Calu3 (cell line): ENCODE results near the genes KANK3, MYO1F, OR7D2 and FBXL12.

GRCh38 chr19:8343067-8343754, at the start of gene KANK3:
KANK3 (minus strand) TSS chr19:8343262.
- PRO-cap, result unidirectional peak, minus-strand start at chr19:8343262

GRCh38 chr19:8360295-8360779, 3.6 kb upstream of the ANGPTL4 start:
- PRO-cap, result no peak

DNA sequence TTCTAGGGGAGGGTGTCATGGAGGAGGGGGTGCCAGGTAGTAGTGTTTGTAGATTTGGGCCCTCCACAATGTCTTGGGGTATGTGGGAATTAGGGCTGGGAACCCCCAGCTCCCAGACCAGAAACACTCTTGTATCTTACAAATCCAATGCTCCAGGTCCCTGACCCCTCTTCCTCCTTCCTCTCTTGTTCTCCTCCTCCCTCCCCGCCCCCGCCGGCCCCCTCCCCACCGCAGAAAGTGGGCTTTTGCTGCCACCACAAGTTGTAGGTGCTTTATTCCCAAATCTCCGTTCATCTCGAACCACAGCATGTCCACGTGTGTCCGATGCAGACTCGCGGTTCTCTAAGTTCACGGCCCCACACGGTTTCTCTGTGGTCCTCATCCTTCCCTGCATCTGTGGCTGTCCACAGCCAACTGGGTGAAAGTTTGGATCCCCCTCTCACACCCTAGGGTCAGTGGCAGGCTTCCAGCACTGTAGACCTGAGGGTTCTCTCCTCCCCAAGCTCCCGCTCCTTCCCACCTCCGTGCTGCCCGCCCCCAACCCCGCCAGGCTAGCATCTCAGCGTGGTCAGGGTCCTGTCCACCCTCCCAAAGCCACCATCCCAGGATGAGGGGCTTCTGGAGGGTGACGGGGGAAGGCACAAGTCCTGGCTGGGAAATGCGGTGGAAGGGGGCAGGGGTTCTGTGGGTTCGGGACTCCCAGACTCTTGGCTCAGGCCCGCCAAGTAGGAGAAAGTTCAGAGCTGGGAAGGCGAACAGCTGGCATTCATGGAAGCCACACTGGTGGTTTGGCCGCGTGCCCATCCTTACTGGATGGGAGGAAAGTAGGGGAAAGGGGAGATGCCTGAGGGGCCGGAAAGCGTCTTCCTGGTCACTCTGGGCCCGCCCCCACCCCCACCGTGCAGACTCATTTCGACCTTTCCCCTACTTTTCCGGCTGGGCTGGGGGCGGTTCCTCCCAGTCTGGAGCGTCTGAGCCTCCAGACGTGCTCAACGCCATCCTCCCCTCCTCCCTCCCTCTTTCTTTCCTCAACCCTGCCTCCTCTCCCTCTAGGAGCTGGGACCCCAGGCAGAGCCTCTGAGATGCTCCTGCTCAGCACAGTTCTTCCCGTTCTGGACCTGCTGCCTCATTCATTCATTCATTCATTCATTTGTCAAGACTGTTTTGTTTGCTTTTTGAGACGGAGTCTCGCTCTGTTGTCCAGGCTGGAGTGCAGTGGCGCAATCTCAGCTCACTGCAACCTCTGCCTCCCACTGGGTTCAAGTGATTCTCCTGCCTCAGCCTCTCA, 3.2 kb downstream of the ANGPTL4 start:
- PRO-cap, result no peak

GRCh38 chr19:8455242-8455875, 10.6 kb downstream of the HNRNPM start:
- PRO-cap, result no peak

DNA sequence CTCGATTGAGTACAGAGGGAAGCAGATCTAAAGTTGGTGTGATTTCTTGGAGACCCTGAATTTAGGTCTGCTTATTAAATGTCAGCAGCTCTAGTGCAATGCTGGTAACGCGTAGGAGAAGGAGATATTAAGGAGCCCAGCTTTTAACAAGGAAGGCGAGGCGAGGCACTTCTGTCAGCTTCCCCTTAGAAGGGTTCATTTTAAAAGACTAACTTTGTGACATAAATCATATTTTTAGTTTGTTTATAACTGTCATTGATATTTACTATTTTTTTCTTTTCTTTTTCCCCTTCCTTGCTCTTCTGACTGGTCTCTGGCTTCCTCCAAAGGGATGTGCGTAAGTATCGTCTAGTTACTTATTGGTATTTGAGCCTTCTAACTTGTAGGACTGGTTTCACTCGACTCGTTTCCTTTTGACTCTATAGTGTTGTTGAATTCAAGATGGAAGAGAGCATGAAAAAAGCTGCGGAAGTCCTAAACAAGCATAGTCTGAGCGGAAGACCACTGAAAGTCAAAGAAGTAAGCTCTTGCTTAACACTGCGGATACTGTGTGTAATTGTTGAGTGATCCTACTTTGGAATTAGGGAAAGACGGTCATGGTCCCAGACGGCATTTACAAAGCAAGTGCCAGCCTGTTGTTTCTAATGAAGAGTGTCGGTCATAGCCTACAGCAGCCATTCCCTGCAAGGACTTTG, 18.5 kb downstream of the HNRNPM start:
- PRO-cap, result no peak

DNA sequence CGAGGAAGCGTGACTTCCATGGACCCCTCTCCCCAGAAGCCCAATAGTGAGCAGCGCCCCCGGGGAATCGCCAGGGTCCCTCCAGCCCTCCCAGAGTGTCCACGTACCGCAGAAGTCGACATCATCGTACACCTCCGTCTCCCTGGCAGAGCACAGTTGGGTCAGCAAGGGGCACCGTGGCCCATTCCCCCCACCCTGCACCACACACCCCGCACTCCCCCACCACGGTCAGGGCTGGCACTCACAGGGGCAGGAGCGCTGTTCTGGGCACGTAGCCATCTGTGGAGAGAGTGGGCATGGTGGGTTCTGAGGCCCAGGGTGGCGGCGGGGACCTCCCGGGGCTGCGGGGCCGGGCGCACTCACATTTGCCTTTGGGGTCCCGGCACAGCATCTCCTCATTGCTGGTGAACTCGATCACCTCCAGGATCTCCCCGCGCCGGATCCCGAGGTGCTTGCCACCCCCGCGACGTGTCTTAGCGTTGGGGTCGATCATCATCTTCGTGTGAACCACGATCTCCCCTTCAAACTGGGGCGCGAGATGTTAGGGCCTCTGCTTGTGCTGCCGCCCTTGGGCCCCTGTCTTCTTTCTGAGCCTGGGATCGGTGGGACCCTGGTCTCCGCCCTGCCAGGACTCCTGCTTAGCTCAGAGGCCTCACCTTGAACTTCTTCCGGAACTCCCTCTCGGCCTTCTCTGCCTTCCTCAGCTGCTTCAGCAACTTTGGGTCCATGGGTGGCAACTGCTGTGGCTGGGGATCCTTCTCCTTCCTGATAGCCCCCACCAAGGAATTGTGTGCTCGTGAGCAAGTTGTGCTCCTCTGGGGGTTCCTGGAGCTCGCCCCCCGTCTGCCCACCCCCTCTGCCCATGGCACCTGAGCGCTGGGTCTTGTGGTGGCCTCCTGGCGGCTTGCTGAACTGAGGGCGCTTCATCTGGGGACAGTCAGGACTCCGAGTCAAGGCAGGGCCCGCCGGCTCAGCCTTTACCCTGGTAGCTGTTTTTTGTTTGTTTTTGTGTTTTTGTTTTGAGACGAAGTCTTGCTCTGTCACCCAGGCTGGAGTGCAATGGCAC, 11.9 kb downstream of the PRAM1 start:
- PRO-cap, result no peak

- PRO-cap, result no peak
These were observed 26.8 kb downstream of the MYO1F start for GRCh38 chr19:8550225-8551084.

- PRO-cap, result no peak
These were observed 8.0 kb downstream of the MYO1F start for GRCh38 chr19:8569048-8569821.

DNA sequence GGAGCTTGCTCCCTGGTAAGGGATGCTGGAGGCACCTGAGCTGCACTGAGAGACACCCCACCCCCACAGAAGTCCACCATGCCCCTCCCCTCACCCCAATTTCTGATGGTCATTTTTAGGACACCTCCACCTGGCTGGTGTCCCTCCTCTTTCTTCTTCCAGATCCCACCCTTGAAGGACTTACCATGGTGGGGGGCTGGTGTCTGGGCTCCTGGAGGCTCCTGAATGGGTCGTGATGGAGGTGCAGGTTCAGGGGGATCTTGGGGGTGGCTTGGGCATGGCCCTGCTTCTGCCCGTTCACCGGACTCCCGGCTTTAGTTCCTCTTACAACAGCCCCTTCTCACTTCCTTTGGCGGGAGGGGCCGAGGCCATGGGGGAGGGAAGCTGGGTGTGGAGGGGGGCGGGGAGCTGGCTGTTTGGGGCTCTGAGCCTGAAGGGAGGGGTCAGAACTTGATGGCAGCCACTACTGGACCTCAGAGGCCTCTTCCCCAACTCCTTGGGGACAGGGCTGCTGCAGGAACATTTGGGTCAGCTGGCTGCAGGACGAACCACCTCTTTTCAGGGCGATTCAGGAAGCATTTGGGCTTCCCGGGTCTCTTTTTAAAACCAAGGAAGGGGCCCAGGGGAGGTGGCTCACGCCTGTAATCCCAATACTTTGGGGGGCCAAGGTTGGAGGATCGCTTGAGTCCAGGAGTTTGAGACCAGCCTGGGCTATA, at the start of gene MYO1F:
Gene MYO1F, minus strand, starts transcription at position 320 of the 716 bp plus-strand sequence.
- PRO-cap, result no peak

GRCh38 chr19:8821928-8822140, 10.3 kb downstream of the ZNF558 start:
- PRO-cap, result no peak

GRCh38 chr19:9010629-9011017, 76.2 kb upstream of the OR1M1 start:
- PRO-cap, result no peak

DNA sequence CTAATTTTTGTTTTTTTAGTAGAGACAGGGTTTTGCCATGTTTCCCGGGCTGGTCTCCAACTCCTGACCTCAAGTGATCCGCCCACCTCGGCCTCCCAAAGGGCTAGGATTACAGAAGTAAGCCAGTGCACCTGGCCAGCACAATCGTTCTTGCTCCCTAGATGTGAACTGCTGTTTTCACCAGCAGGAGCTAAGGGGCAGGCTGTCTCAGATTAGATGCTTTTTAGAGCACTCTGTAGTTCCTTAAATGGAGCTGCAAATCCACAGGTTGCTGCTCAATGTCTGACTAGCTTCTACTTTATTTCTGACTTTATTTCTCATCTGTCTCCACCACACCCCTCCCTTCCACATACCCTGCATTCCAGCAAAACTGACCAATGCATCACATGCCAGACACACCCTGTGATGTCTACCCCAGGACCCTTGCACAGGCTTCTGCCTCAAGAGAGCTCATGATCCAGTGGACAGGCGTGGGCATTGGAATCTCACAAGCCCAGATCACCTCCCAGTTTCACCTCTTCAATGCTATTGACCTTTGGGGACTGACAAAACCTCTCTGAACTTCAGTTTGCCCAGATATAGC, 36.5 kb upstream of the OR1M1 start:
- PRO-cap, result unidirectional peak, minus-strand start at position 170 of the sequence; unidirectional peak, minus-strand start at position 295 of the sequence

DNA sequence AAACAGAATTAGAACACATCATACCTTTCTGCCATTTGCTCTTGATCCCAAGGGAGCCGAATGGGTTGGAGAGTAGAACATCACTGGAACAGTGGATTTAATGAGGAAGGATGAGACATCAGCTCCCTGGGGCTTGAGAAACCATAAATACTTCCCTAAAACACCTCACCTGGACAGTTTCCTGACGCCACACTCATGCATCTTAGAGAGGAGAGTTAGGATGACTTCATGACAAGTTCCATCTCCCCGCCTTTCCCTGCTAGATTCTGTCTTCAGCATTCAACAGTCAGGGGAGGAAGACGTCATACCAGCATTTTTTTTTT, at the start of gene OR7D2:
Gene OR7D2, plus strand, starts transcription at position 188 of the 323 bp plus-strand sequence.
- PRO-cap, result no peak

- PRO-cap, result no peak
These were observed 8.1 kb downstream of the FBXL12 start for GRCh38 chr19:9810337-9811692.

GRCh38 chr19:9818530-9819381, at the start of gene FBXL12:
FBXL12 (minus strand) TSS chr19:9819079.
- PRO-cap, result bidirectional peak, plus-strand start at chr19:9818846, minus-strand start at chr19:9818829; bidirectional peak, plus-strand start at chr19:9819308, minus-strand start at chr19:9819078

GRCh38 chr19:9913503-9914345, 22.6 kb downstream of the OLFM2 start:
- PRO-cap, result bidirectional peak, plus-strand start at chr19:9914110, minus-strand start at chr19:9913827

DNA sequence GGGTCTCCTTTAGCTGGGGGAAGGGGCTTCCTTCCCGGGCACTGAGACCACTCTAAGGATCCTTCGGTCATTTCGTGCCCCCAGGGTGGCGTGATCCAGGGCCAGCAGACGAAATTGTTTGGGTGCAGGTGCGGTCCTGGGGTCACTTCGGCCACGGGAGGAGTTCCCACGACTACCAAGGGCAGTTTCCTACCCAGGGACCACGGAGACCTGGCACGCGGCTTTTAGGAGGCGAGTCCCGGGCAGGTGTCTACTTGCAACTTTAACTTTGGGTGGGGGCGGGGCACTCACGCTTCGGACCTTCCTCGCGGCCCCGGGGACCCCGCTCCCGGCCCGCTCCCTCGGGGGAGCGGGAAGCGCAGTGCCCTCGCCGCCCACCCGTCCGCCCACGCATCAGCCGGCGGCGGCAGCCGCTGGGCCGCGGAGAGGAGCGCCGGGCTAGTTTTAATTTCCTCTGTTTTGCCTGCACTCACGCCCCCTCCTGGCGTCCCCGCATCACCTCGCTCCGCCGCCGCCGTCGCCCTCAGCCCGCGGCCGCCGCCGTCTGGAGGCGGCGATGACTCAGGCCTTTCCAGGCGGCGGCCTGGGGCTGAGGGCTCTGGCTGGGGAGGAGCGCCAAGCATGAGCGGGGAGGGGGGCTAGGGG, 21.8 kb downstream of the OLFM2 start:
- PRO-cap, result bidirectional peak, plus-strand start at position 569 of the sequence, minus-strand start at position 440 of the sequence

DNA sequence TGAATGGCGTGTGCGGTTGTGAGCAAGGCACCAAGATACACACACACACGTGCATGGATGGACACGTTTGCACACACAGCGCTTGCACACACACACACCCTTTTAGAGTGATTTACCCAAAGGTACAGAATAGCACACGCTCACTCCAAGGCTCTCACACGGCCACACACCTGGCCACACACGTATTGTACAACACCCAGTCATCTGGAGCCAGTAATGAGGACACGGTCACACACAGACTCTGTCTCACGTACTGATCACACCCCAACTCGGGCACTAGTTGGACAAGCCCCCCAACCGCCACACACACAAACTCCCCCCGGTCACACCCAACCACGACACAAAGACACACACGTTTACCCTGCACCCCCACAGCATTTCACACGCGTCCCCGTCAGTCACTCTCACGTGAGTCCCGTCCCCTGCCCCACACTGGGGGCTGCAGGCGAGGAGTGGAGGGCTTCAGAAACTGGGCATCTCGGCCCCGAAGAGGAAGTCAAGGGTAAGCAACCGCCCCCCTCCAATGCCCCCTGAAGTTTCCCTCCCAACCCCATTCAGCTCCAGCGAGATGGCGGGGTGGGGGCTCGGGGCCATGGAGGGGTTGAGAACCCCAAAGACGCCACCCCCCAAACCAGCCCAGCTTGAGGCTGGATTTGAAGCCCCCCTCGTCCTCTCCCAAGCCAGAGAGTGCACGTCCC, 709 bp downstream of the OLFM2 start:
- PRO-cap, result no peak

DNA sequence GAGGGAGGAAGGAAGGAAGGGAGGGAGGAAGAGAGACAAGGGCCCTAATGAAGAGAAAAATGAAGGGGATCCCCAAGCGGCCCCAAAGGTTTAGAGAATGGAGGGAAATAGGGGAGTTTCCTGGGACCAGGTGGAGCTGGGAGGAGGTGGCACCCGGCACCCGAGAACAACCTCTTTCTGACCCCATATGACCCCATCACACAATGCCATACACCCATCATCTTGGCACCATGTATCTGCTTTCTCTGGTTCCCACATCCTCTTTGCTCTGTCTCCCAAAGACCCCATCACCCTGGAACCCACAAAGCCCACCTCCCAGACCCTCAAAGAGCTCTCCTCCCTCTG, 7.0 kb downstream of the RDH8 start:
- PRO-cap, result no peak

GRCh38 chr19:10226132-10226916, 4.8 kb downstream of the S1PR2 start:
- PRO-cap, result no peak